Vein endothelial cell (primary cell): ENCODE results near the gene GPR137B.

GRCh38 chr1:234841666-234842426 is 231.9 kb upstream of the IRF2BP2 start:
- CAGE, long polyA plus RNA = no peak

DNA sequence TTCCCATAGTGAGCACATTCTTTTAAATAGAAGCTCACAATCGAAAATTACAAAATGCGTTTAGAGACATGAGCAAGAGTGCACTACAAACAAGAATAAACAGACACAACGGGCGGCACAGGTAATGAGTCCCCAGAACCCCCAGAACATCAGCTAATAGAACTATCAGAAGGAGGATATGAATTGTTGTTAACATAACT is 235.6 kb upstream of the IRF2BP2 start:
- CAGE, long polyA plus RNA = no peak

DNA sequence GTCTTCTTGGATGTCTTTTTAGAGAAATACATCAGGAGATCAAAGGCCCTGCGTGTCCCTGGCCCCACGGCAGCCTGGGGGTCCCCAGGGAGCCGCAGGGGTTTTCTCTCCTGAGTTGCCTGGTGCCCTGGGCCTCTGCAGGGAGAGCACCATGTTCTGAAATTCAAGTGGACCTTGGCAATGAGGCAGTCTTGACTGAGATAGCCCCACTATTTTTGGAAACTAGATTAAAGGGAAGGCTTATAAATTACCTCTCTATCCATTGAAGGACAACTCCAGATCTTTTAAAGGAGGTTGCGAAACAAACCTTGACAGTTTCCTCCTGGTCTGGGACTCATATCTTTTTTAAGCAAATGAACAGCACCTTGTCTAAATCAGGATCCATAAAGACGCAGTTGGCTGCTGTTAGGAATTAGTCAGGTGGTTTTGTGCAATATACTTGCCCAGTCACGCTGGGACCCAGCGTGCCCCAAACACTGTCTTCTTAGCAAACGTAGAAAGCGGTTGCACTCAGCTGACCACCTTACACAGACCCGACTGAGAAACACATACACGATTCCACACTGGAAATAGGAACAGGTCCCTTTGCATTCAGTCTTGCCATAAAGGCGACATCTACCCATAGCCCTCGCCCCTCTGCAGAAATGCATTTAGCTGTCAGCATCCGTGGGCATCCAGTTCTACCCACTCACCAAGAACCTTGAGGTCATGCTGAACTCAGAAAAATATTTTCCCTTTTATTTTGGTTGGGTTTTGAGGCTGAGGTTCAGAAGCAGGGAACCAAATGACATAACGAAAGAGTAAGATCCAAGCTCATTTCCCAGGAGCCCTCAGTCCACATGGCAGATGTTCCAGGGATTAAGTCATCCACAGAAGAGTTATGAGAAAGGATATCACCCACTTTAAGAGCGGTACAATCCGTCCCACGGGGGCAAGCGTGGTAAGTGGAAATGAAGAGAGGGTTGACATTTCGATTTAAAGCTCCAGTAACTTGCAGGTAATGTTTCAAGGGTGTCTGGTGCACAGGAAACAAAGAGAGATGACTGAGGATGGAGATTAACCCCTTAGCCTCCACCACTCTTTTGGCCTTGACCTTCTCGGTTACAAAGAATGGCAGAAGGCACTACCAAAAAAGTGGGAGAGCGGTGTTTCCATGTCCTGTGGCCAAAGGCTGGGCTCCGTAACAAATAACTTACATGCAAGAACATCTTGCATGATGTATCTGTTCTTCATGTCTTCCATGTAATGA is 241.9 kb downstream of the TOMM20 start:
- CAGE, long polyA plus RNA = no peak

DNA sequence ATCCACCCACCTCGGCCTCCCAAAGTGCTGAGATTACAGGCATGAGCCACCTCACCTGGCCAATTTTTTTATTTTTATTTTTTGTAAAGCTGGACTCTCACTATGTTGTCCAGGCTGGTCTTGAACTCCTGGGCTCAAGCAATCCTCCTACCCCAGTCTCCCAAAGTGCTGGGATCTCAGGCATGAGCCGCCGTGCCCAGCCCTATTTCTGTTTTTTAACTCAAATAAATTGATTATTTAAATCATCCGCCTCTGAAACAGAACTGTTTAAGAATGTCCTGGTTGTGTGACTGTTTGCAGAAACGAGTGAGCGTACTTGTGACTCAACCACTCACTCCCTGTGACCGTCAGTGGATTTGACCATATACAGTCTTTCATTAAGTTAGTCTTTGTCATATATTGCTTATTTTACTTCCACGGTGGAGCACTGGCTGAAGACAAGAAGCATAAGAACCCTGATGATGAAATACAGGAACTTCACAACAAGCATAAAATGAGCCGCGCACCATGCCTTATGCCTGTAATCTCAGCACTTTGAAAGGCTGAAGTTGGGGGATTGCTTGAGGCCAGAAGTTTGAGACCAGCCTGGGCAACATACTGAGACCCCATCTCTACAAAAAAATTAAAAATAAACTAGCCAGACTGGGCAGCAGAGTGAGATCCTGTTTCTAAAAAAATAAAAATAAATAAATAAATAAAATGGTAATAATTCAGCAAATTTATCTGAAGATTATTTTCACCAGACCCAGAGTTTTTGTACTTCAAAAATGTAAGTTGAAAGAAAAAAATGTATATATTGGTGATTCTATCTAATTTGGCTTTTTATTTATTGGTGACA is 194.0 kb downstream of the TOMM20 start:
- CAGE, long polyA plus RNA = no peak

- CAGE, long polyA plus RNA = no peak
Observed at GRCh38 chr1:234987268-234987947, 141.2 kb downstream of the TOMM20 start.

- CAGE, long polyA plus RNA = no peak
Observed at GRCh38 chr1:234996991-234997775, 131.5 kb downstream of the TOMM20 start.

DNA sequence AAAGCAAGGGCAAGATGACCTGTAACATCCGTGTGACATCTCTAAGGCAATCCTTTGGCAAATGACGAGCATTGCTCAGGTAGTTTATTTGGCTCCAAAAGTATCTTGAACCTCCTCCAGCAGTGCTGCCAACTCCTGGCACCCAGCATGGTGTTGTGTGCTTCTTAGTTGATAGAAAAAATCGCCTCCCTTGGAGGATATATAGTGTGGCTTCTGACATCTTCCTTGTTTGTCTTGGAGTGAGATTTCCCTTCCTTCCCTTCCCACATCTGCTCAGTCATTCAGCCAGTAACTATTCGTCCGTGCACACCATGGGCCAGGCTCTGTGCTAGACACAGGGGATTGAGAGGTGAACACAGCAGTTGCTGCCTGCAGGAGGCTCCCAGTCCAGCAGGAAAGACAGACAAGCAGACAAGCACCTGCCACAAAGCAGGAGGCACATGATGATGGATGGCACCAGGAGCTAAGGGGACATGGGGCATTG is 121.7 kb downstream of the TOMM20 start:
- CAGE, long polyA plus RNA = no peak

- CAGE, long polyA plus RNA = no peak
Observed at GRCh38 chr1:235012414-235013106, 116.1 kb downstream of the TOMM20 start.

DNA sequence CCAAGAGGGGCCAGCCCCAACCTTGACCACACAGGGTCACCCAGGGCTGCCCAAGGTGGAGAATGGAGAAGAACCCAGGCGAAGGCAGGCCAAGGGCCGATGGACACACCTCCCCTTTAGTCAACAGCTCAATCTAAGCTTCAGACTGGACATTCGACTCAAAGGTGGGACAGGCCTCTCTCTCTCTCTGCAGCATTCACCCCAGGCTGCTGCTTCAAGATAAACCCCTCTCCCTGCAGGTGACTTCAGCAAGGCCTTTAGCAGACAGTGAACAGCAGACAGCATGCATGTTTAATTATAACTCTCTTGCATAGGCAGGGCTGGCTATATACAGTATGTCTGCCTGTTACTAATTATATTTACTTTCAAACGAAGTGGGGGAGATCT is 54.3 kb downstream of the TOMM20 start:
- CAGE, long polyA plus RNA = no peak

- CAGE, long polyA plus RNA = no peak
Observed at GRCh38 chr1:235075905-235076083, 52.8 kb downstream of the TOMM20 start.

- CAGE, long polyA plus RNA = no peak
Observed at GRCh38 chr1:235077414-235078153, 51.1 kb downstream of the TOMM20 start.

GRCh38 chr1:235108912-235109878 is 19.4 kb downstream of the TOMM20 start:
- CAGE, long polyA plus RNA = no peak

DNA sequence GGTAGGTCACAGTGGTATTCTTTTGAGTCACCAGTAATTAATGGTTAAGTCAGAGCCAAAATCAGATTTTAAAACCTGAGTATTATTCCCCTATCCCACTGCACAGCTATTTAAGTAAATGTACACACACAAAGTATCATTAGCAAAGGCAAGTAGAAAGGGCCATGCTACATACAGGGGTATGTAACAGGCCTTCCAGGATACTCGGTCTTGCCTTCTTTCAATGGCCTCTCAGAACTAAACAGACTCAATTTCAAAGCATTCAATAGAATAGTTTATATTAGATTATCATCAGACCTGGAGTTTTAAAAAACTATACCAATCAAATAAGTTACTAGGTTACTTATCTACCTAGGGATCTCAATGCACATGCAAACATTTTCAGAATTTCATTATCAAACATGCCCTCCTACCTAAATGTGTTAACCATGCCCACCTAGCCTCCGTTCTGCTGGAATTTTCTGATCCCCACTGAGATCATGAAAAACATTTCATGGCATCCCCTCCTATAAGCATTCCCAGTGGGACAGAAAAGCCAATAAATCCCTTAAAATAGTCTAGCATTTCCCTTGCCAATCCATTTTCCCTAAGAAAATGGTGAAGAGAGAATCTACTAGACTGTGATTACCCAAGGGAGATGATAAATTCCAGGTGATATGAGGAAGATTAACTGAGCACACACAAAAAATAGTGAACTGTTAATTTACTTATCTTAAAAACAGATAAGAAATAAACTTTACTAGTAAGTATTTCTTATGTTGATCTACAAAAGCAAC is 49.9 kb downstream of the ARID4B start:
- CAGE, long polyA plus RNA = no peak

- CAGE, long polyA plus RNA = no peak
Observed at GRCh38 chr1:235326520-235326943, 1.4 kb downstream of the ARID4B start.

DNA sequence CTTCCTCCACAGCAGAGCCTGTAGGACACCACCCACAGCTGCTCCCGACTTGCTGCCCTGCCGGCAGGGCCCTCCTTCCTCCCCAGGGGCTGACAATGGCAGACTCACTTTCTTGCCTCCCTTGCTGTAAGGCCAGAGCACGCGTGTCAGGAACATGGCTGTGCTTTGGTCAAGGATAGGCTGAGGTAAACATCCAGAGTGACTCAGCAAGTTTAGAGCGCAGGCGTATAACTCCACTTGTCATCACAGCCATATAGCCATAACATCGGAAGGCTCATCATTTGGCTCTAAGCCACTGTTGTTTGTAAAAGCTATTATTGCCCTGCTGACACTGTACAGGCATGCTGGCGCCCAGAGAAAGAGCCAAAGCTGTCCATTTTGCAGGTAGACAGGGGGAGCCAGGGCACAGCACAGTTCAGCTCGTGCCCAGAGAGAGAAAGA is 60.7 kb downstream of the GNG4 start:
- CAGE, long polyA plus RNA = no peak

- CAGE, long polyA plus RNA = no peak
Observed at GRCh38 chr1:235998820-235999238, 66.1 kb downstream of the NID1 start.

- CAGE, long polyA plus RNA = no peak
Observed at GRCh38 chr1:236035954-236036220, 29.0 kb downstream of the NID1 start.

GRCh38 chr1:236039521-236040056 is 25.3 kb downstream of the NID1 start:
- CAGE, long polyA plus RNA = no peak

DNA sequence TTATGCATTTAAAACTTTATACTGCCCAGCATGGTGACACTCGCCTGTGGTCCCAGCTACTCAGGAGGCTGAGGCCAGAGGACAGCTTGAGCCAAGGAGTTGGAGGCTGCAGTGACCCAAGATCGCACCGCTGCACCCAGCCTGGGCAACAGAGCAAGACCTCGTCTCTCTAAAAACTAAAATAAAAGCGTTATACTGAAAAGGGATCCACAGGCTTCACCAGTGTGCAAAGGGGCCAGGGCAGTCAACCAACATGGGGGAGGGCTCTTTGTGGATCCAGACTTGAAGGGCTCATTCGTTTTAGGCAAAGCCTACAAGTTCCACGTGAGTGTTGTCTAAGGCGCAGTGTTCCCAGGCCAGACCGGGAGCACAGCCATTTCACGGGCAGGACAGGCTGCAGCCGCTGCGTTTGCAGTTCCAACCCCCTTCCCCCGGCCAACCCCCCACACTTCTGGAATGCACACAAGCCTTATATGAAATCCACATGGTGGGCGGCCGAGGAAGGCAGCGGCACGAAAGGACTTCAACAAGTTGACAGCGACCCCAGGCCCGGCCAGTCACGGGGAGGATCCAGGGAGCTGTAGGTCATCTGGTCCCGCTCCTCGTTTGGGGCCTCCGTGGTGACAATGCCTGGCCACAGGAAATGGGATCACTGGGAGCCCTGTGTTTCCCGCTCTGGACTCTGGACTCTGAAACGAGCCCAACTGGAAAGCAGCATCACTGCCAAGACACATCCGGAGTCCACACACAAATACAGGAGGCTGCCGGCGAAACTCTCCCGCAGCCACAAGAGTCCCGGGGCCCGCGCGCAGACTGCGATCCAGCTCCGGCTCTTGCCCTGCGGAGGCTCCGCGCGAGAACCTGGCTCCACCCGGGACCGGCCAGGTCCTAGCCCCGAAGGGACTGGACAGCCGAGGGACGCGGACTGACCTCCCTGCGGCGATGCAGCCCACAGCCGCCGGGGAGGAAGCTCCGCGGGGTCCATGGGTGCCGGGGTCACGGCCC is 970 bp downstream of the NID1 start:
- CAGE, long polyA plus RNA = no peak

- CAGE, long polyA plus RNA = no peak
Observed at GRCh38 chr1:236141850-236142656, at the start of gene GPR137B. Gene GPR137B, plus strand, starts transcription at chr1:236142539.